Metanephros (tissue), 2 donors: ENCODE measurements around a stretch of chr15.

DNA sequence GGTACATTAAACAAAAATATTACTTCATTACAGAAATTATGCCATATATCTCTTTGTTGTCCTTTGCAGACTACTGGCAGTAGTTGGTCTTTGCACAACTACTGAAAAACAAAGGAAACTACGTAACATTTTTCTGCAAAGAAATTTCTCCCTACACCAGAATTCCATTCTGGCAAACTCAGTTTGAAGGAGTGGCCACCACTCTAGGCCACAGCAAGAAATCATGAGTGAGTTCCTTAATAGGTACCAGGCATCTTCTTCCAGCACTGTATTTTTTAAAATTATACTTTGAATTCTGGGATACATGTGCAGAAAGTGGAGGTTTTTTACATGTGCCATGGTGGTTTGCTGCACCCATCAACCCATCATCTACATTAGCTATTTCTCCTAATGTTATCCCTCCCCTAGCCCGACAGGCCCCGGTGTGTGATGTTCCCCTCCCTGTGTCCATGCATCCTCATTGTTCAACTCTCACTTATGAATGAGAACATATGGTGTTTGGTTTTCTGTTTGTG is 89.4 kb downstream of the ALDH1A2 start:
- RAMPAGE, long total RNA = no peak

DNA sequence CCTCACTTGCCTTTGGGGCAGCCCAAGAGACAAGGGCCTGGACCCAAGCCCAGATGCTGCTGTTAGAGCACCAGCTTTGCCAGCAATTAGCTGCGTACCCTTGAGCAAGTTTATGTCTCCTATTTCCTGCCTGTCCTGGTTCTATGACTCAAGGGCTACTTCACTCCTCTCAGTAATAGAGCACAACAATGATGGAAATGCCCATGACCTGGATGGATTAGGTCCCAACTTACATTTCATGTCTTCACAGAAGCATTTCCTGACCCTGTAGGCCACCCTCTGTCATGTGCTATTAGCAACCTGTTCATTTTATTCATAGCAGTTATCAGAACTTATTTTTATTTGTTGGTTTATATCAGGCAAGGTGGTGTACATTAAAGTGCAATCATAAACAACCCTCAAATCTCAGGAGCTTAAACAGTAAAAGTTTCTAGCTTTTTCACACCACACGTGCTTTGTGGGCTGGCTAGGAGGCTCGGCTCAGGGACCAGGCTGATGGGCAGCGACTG is 122.9 kb downstream of the AQP9 start:
- RAMPAGE, long total RNA = no peak

DNA sequence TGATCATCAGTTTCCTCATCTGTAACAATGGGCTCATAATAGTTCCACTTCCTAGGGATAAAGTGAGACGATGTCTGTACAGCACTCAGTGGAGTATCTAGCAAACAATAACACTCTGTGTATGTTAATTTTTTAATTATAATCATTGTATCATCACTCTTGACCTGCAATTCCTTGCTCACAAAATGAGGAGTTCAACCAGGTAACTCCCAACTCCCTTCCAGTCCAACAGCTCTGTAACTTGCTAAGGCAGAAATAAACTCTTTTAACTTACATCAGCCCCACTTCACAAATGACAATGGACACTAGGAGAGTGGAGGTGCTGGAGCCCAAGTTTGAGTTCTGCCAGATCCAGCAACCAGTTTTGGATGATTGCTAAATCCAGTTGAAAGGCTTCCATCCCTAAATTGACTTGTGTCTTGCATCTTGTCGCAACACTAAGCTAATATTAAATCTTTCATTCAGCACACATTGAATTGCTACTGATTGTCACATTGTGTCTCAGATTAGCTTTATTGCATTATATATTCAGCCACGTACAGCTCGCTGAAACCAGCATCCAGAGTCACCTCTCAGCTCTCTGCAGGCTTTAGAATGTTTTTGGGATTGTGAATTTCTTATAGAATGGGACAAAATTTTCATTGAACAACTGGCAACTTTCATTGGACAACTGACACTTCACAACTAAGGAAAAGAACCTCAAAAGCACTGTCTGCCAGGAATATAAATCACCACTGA is 41.7 kb upstream of the LIPC start:
- RAMPAGE, long total RNA = no peak

- RAMPAGE, long total RNA = no peak
These were observed 10.4 kb downstream of the LIPC start for GRCh38 chr15:58442038-58442714.

GRCh38 chr15:58484596-58485135 is 52.9 kb downstream of the LIPC start:
- RAMPAGE, long total RNA = no peak

GRCh38 chr15:58546541-58547090 is 114.8 kb downstream of the LIPC start:
- RAMPAGE, long total RNA = no peak

GRCh38 chr15:58549692-58550318 is 118.0 kb downstream of the LIPC start:
- RAMPAGE, long total RNA = no peak

DNA sequence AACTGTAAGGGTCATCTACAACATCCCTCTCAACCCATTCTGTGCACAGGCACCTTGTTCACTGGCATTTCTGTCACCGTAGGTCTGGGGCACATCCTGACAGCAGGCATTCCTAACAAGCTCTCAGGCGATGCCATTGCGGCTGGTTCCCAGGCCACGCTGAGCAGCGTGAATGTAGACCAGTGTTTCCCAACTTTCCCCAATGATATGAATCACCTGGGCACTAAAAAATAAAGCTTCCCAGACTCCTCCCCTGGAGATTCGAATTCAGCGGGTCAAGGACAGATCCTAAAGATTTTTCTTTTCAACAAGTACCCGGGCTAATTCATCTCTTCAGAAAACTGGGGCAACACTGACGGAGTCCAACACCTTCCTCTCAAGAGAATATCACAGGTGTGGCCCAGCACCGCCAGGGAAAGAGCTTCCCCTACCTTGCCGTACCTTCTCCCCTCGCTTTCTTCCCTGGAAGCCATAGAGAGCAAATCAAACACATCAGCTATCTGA is 143.4 kb downstream of the LIPC start:
- RAMPAGE, long total RNA = no peak

DNA sequence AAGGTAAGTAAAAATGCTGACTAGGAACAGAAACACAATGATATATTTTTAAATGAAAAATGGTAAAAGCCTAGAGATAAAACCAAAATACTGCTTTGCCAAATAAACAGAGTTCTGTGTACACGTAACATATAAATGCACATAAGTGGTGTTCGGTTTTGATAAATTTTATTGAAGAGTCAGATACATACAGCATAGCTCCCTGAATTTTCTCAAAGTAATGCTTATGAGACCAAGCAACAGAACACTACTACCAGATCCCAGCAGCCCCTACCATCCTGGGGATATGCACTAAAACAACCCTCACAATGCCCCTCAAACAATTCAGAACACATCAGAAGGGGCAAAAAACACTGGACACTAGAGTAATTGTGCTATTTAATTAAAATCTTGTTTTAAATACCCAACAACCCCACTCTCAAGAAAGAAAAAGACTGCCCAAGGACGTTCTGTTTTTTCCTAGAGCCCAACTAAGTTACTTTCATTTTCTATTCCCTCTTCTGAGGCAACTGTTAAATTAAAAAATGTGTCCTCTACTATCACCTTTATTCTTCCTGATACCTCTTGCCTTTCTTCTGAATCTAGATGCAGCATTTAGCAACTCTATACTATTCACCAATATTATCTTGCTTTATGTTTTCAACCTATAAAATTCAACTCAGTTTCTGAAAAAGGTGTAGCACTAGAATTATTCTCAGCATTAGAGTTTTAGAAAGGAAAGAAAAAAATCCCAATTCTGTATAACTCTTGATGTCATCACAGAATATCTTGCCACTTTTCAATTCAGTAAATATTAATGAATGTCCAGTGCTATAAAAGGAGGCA is 120.9 kb downstream of the ADAM10 start:
- RAMPAGE, long total RNA = no peak

DNA sequence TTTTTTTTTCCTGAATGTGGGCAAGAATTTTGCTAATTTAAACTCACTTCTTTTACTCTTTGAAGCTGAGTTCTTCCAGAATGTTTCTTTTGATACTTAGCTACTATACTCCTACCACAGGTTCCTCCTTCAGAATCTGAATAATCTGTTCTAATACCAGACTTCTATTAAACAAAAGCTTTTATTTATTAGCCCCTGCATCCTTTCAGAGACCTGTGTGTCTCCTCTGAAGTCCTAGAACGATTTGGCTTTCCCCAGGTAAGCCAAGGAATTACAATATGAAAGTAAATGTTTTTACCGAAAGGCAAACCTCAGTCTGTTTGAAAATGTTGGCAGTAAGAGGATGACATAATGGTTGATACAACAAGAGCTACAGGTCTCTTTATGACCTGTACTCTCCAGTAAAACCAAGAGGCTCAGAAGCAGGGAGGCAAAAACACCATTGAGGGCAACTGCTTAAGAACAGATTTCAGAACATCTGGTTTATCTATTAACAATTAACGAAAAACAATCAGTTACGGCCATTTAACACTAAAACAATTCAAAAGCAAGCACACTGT is 107.9 kb downstream of the ADAM10 start:
- RAMPAGE, long total RNA = no peak

GRCh38 chr15:59170275-59170772 is 36.3 kb upstream of the LDHAL6B start:
- RAMPAGE, long total RNA = no peak

DNA sequence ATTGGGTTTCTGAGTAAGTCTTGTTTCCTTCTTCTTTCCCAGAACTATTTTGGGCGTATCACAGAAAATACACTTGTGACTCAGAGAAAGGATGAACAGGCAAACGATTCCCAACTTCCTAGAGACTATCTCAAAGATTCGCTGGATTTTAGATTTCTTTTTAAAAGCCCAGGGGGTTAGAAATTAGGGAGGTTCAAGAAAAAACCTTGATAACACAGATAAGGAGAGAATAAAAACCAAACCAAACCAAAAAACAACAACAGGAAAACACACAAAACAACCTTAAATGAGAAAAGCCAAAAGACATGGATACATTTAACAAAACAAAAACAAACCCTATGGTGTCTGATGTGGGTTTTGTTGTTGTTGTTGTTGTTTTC is 31.0 kb upstream of the LDHAL6B start:
- RAMPAGE, long total RNA = no peak

DNA sequence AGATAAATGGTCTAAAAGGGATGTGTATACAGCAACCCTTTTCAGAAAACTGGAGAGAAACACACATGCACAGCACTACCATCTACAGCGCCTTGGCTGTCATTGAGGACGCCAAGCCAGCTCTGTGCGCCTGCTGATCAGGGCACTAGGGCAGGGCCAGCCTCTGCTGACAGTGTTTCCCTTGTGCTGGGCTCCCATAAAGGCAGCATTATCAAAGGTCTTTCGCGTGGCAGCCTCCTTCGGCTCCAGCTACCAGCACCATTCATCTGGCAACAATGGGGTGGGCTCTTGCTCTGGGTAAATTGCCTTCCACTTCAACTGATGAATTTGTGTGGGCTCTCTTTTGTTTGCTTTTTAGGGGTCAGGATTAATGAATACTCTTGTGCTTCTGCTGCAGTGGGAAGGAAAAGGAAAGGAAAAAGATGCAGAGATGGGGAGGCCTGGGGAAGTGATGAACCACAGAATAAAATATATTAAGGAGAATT is 53.5 kb downstream of the LDHAL6B start:
- RAMPAGE, long total RNA = no peak

DNA sequence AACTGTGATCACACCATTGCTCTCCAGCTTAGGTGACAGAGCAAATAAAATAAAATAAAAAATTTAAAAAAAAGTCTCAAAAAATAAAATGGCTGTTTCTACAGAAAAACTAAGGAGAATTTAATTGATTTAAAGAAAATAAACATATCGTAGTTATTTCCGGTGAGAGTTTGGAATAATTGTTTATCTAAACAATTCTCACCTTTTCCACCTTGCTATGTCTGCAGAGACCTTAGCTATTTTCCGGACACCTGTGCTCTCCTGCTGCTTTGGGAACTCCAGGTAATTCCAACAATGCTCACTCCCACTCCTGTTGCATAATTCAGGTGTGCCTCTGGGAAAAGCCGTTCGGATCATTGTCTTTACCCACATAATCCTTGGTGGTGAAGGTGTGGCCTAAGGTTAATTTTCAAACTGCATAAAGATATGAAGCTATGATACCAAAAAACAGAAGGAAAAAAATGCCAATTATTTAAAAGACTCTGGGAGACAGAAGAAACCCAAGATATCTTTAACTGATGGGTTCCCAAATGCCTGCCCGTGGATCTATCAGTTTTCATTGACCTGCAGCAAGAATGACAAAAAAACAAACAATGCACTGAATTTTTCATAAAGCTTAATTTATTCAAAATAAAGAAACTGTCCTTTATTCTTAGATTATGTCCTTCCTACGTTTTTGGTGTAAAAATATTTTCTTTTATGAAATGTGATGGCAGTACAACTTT is 59.4 kb downstream of the LDHAL6B start:
- RAMPAGE, long total RNA = no peak

GRCh38 chr15:59355019-59355634 is 17.5 kb downstream of the MYO1E start:
- RAMPAGE, long total RNA = no peak

DNA sequence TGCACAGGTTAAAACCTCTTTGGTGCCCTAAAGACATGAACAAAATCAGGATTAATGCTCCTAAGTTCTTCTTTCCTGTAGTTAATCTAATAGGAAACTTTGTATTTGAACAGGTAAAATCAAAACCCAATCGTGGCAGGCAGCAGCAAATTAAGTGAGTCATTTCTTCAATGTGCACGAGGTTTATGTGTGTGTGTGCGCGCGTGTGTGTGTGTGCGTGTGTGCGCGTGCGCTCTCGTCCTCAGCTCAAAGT is 851 bp downstream of the FAM81A start:
- RAMPAGE, long total RNA = no peak

GRCh38 chr15:59543739-59544366 is 67.7 kb upstream of the GCNT3 start:
- RAMPAGE, long total RNA = no peak

- RAMPAGE, long total RNA = no peak
These were observed 3.3 kb downstream of the BNIP2 start for GRCh38 chr15:59685743-59686342.

GRCh38 chr15:59768820-59769065 is 79.6 kb upstream of the BNIP2 start:
- RAMPAGE, long total RNA = no peak

GRCh38 chr15:60000500-60000988 is 3.6 kb upstream of the FOXB1 start:
- RAMPAGE, long total RNA = no peak